Breast epithelium (tissue), 2 donors: ENCODE measurements around the gene STARD9.

DNA sequence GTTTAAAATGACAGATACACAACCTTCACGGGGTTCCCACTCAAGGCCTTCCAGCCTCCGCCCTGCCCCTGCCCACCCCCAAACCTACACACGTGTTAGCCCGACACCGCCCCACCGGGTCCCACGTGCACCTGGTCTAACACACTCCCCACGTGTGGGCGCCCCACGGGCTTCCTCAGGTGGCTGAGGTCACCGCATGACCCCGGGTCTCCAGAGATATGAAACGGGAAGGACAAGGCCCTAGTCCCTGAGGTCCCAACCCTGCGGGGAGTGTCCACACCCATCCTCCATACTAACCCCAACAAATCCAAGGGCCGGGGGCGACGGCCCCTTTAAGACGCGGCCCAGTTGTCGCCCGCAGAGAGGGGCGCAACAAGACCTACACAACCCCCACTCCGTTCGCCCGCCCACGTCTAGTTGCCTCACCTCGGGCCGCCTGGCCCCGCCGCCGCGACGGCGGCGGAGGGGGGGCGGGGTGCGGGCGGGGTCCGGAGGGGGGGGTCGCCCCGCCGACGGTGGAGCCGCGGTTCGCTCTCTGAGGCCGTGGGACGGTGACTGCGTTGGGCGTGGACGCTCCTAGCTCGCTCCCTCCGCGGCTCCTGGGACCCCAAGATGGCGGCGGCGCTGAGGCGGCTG, 415 bp downstream of the INO80 start:
- PRO-cap, result bidirectional peak, plus-strand start at position 491 of the sequence, minus-strand start at position 447 of the sequence
- RAMPAGE, long total RNA, 2 experiments, result no peak in any of the 2 experiments

DNA sequence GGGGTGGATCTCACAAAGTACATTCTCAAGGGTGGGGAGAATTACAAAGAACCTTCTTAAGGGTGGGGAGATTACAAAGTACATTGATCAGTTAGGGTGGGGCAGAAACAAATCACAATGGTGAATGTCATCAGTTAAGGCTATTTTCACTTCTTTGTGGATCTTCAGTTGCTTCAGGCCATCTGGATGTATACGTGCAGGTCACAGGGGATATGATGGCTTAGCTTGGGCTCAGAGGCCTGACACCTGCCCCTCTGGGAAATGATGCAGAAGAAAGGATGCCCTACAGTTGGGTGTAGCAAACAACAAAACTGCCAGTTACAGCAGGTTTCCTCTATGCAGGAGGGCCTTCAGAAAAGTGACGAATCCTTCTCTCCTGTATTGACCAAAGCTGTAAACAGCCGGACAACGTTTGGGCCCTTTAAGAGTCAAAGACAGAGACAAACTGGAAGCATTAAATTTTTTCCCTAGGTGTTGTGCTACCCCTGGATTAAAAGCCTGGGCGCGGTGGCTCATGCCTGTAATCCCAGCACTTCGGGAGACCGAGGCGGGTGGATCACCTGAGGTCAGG, 49.4 kb downstream of the OIP5 start:
- PRO-cap, result no peak
- RAMPAGE, long total RNA, 2 experiments, result no peak in any of the 2 experiments

- PRO-cap, result no peak
- RAMPAGE, long total RNA, 2 experiments, result no peak in any of the 2 experiments
Observed at GRCh38 chr15:41331769-41332196, 608 bp downstream of the OIP5 start.

DNA sequence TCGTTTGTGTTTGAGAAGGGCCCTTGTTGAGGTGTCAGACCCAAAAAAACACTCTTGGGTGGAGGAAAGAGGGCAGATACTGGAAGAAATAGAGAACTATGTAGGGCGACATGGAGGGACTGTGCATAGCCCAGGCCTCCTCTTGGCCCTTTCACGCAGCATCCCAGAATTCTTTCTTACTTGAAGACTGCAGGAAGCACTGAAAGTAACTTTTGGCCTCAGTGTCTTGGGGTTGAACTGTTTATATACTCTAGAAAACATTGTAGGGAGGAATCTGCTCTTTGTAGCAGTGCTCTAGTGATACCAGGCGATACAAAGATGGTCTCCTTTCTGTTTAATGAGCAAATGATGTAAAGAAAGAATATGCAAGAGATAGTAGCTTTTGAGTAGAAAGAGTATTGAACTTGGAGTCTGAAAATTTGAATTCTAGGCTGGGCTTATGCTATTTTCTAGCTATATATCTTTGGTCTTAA, 1.0 kb downstream of the RTF1 start:
- PRO-cap, result no peak
- RAMPAGE, long total RNA, 2 experiments, result no peak in any of the 2 experiments

GRCh38 chr15:41457624-41458076, 36.0 kb upstream of the ITPKA start:
- PRO-cap, result no peak
- RAMPAGE, long total RNA, 2 experiments, result no peak in any of the 2 experiments

DNA sequence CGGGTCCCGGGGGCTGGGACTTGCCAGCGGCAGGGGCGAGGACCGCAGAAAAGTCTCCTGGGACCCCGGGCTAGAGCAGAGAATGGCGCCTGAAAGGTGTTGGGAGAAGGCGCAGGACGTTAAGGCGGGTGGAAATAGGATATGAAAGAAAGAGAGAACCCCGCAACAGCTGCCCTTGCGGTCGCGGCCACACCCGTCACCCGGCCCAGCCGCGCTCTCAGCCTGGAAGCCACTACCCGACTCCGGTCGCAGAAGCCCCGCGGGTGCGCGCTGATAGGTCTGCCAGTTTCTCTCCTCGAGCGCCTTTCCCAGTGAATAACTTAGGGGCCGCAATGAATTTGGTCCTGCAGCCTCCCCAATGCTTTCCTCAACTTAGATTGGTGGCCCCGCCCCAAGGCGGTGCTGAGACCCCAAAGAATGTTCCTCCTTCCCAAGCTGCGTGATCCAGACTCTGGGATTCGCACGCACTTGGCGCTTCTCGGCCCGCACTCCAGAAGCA, 546 bp downstream of the LTK start:
- PRO-cap, result no peak
- RAMPAGE, long total RNA, 2 experiments, result no peak in any of the 2 experiments

- PRO-cap, result no peak
- RAMPAGE, long total RNA, 2 experiments, result no peak in any of the 2 experiments
Observed at GRCh38 chr15:41534528-41535122, 9.4 kb downstream of the RPAP1 start.

- PRO-cap, result no peak
- RAMPAGE, long total RNA, 2 experiments, result no peak in any of the 2 experiments
Observed at GRCh38 chr15:41567746-41568261, 8.8 kb downstream of the TYRO3 start.

DNA sequence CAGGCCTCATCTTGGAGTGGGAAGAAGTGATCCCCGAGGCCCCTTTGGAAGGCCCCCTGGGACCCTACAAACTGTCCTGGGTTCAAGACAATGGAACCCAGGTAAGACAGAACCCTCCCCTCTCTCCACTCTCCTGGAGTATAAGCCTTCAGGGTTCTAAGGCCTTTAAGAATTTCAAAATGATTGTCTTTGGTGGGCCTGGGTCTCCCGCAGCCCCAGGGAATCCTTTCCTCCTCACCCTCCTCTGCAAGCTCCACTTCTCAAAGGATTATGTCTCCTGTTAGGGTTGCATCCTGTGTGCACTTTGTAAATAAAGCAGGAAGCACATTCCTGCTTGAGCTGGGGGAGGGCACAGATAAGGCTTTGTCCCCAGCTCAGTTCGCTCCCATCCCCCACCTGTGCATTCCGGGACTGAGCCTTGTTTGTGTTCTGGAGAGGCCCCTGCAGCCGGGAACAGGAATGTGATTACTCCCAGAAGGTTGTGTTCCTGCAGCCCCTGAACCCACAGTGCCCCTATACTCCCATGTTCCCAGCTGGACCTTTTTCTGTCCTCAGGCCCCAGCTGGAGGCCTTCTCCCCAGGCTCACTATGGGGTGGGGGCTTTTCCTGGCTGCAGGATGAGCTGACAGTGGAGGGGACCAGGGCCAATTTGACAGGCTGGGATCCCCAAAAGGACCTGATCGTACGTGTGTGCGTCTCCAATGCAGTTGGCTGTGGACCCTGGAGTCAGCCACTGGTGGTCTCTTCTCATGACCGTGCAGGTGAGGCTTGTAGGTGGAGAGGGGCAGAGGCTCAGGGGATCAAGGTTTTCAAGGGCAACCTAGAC, 9.5 kb downstream of the TYRO3 start:
- PRO-cap, result no peak
- RAMPAGE, long total RNA, 2 experiments, result no peak in any of the 2 experiments

DNA sequence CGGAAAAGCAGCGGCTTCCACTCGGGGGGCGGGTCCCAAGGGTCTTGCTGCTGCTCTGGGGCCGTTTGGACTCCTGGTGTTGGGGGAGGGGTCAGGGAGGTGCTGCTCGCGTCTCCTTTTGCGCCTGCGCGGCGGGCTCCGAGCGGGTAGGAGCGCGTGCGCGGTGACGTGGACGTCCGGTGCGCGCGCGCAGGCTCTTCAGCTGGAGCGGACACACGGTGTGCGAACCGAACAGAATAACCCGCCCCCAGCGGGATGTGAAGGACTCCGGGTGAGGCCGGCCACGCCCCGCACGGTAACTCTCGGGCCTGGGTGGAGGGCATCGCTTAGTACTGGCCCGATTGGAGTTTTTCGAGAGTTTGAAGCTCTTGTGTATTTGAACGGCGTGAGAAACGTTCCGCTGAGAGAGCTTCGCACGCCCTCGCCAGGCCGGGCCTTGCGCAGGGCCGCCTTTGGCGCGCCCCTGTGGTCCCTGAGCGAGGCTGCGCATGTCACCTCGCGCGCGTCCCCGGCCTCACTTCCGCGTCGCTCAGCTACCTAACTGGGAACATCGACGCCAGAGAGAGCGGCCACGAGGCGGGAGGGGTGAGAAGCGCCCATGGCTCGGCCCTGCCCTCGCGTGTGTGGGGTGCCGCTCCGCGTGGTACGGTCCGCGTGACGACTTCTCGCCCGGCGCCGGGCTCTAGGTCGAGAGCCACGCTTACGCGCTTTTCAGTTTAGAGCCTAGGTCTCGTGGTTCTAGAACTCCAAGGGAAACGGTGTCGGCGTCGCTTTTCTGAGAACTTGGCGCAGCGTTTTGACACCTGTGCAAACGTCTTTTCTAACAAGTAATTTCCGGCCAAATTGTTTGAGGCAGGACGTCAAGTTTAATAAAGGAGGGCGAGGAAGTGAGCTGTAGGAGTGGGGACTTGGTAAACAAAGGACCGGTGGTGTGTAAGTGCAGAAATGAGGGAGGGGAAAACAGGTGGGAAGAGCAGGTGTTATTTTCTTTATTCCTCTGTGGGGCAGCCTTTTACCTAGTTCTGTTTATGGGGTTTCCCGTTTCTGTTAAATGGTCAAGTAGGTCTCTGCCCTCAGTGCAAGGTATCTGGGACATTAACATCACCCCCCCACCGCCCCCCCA, 101.6 kb downstream of the TYRO3 start:
- PRO-cap, result unidirectional peak, plus-strand start at position 175 of the sequence
- RAMPAGE, long total RNA, 2 experiments, result start-site peak on the plus strand in 1 of 2 experiments, centred at positions 218 to 510 of the sequence, 13 to 33 reads per replicate

GRCh38 chr15:42035265-42035905, 14.5 kb upstream of the PLA2G4E start:
- PRO-cap, result no peak
- RAMPAGE, long total RNA, 2 experiments, result no peak in any of the 2 experiments

DNA sequence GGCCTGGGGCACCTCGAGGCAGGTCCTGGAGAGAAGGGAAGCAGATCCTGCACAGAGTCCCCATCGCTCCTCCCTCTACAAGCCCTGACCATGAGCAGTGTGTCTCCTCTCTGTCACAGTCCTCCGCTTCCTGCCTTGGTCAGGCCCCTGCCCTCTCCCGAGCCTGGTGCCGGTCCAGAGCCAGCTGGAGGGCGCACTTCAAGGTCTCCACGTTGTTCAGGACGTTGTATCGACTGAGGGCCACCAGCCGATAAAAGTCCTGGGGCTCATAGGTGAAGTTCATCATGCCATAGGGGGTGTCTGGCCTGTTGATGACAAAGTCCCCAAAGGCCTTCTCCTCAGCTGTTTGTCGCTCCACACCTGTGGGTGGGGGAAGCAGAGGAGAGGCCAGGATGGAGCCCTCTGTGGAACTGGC, 14.6 kb downstream of the PLA2G4F start:
- PRO-cap, result no peak
- RAMPAGE, long total RNA, 2 experiments, result no peak in any of the 2 experiments

DNA sequence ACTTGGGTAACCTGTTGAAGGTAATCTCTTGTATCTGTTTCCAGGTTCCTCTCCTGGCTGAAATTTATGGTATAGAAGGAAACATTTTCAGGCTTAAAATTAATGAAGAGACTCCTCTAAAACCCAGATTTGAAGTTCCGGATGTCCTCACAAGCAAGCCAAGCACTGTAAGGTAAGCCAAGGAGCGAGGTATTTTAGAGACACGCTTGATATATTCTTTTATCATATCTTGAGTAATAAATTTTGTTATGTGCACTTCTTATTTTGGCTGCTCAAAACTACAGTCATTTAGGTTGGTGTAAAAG, 14.4 kb upstream of the TMEM87A start:
- PRO-cap, result no peak
- RAMPAGE, long total RNA, 2 experiments, result no peak in any of the 2 experiments

GRCh38 chr15:42408880-42409393, 49.6 kb downstream of the CAPN3 start:
- PRO-cap, result no peak
- RAMPAGE, long total RNA, 2 experiments, result no peak in any of the 2 experiments

GRCh38 chr15:42421381-42421900, 62.1 kb downstream of the CAPN3 start:
- PRO-cap, result no peak
- RAMPAGE, long total RNA, 2 experiments, result no peak in any of the 2 experiments

DNA sequence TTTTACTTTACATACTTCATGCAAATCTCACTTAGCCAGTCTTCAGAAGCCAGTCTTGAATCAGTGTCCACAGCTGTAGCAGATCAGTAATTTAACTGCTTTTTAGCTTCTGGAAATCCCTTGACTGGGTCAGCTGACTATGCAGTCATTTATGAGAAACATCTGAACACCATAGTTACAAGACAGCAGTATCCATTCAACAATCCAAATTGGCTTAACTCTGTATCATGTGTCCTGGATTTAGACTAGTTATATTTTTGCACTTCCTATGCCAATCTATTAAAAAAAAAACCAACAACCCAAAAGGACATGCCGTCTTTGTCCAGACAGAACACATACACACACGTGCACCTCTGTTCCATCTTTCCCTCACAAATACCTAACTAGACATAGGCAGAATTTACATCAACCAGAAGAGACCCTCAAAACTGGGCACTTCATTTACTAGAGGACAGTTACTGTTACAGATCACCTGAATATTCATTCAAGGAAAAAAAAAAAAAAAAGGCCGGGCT, 33.0 kb downstream of the ZNF106 start:
- PRO-cap, result unidirectional peak, minus-strand start at position 88 of the sequence
- RAMPAGE, long total RNA, 2 experiments, result no peak in any of the 2 experiments

GRCh38 chr15:42545003-42545467, 3.6 kb downstream of the LRRC57 start:
- PRO-cap, result no peak
- RAMPAGE, long total RNA, 2 experiments, result no peak in any of the 2 experiments

GRCh38 chr15:42575533-42576174, at the start of gene STARD9:
TSS of gene STARD9 (plus strand) at chr15:42575606.
- PRO-cap, result bidirectional peak, plus-strand start at chr15:42575705, minus-strand start at chr15:42575450
- RAMPAGE, long total RNA, 2 experiments, result start-site peak on the plus strand in 1 of 2 experiments, at chr15:42575646-42575681 at its widest, 58 reads per replicate

DNA sequence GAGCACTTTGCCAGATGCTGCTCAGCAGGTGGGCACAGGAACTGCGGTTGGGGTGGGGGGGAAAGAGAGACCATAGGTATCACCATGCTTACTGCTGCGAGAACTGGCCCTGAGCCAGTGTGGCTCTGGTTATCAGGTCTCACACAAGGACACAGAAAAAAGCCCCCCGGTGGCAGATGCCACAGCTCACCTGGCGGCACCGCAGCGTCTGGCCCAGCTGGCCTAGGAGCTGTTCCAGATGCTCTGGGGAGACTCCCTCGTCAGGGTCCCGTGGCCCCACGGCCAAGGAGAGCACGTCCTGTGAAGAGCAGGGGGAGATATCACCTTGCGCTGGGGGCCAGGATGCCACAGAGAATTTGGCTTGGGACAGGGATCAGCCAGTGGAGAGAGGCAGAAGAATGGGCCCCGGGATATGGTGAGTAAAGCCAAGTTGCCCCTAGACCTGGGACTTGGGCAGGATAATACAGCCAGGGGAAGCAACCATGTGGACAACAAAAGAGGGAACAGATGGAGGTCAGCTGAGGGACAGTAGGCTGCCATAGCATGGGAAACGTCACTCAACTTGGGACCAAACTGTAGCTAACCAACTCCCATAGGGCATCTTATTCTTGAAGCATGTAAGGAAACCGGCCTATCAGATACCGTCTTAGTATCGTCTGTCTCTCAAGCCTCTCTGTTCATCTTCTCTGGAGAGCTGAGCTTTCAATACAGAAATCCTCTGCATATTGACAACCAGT, 10.6 kb downstream of the CDAN1 start:
- PRO-cap, result no peak
- RAMPAGE, long total RNA, 2 experiments, result no peak in any of the 2 experiments

GRCh38 chr15:42919616-42920118, 911 bp downstream of the TTBK2 start:
- PRO-cap, result no peak
- RAMPAGE, long total RNA, 2 experiments, result no peak in any of the 2 experiments